Urinary bladder (tissue), 3 donors: ENCODE measurements around the genes RABGEF1, TMEM248 and SBDS.

GRCh38 chr7:66535619-66536573, 92.8 kb upstream of the KCTD7 start:
- PRO-cap = no peak
- RAMPAGE, long total RNA = no peak

GRCh38 chr7:66737687-66738251, 2.8 kb upstream of the RABGEF1 start:
- PRO-cap = no peak
- RAMPAGE, long total RNA = no peak

DNA sequence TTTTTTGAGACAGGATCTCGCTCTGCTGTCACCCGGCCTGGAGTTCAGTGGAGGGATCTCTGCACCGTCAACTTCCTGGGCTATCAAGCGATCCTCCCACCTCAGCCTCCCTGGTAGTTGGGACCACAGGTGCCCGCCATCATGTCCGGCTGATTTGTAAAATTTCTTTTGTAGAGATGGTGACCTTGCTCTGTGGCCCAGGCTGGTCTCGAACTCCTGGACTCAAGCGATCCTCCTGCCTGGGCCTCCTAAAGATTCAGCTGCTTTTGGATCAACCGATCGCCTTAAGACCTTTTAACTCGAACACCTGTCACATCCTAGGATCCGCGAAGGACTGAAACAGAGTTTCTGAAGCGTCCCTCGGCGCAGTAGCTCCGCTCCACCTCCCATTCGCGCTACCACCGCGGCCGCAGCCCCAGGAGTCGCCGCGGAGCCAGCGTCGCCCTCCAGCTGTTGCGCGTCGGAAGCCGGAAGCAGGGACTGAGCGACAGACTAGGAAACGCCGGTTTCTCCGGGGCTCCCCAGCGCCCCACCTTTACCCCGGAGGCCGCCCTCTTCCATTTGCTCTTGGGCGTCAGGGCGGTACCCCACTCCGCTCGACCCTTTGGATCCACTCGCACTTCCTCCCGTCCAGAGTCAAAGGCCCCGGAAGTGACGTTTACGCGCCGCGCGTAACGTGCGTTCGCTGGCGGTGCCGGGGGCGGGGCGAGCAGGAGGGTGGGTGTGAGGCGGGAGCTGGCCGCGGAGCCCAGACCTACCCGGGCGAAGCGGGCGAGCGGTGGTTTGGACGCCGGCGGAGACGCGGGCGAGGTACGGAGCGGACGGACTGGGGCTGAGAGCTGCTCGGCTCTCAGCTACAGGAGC, at the start of gene RABGEF1:
Gene RABGEF1, plus strand, starts transcription at position 751 of the 864 bp plus-strand sequence.
- PRO-cap = bidirectional peak, plus-strand start at position 712 of the sequence, minus-strand start at position 606 of the sequence
- RAMPAGE, long total RNA = start-site peak on the minus strand centred at position 603 of the sequence, 71 bp wide, 183 and 101 reads in 2 replicates

DNA sequence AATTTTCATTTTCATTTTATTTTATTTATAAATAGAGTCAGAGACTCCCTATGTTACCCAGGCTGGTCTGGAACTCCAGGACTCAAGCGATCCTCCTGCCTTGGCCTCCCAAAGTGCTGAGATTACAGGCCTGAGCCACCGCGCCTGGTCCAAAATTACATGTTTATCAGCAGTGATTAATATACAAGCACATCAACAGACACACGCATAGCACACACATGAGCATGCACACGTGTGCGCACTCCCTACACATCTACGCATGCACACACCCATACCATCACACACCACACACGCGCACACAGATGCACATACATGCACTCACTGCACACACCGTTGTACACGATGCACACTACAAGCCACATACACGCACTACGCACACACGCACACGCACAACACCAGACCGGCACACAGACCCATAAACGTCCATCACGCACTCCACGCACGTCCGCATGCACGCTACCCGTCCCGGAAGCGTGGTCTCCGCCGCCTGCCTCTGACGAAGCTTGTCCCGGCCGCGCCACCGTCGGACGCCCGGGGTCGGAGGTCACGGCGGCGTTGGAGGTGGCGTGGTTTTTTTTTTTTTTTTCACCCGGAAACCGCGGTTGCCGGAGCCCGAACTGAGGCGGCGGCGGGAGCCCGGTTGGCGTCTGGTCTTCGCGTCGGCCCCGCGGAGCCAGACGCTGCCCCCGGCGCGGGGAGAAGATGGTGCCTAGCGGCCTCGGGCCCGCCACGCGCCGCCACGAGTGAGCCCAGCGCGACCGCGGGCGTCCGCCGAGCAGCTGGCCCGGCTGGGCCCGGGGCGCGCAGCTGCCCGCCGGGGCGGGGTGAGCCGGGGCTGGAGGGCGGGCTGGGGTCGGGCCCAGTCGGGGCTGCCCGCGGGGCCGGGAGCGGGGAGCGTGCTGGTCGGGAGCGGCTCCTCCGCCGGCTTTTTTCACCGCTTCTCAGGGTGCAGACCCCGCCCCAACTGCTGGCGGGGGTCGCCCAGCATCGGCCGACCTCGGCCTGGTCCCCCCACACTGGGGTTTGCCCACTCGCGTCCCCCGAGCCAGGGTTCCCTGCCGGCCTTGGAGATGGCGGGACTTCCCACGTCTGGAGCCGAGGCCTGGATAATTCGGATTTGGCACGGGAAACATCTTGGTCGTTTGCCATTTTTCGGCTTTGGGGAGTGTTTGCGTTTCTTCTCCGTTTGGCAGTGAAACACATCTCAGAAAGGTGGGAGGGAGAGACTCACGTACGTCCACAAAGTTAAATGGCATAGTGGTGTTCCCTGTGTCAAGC, at the start of gene TMEM248:
Gene TMEM248, plus strand, starts transcription at position 588 of the 1,278 bp plus-strand sequence.
- PRO-cap = bidirectional peak, plus-strand start at position 594 of the sequence, minus-strand start at position 495 of the sequence
- RAMPAGE, long total RNA = no peak

- PRO-cap = no peak
- RAMPAGE, long total RNA = no peak
Measured at GRCh38 chr7:66959416-66960100, 35.8 kb downstream of the SBDS start.

GRCh38 chr7:66970553-66970752, 24.9 kb downstream of the SBDS start:
- PRO-cap = no peak
- RAMPAGE, long total RNA = no peak

- PRO-cap = no peak
- RAMPAGE, long total RNA = no peak
Measured at GRCh38 chr7:66986228-66986890, 9.0 kb downstream of the SBDS start.

DNA sequence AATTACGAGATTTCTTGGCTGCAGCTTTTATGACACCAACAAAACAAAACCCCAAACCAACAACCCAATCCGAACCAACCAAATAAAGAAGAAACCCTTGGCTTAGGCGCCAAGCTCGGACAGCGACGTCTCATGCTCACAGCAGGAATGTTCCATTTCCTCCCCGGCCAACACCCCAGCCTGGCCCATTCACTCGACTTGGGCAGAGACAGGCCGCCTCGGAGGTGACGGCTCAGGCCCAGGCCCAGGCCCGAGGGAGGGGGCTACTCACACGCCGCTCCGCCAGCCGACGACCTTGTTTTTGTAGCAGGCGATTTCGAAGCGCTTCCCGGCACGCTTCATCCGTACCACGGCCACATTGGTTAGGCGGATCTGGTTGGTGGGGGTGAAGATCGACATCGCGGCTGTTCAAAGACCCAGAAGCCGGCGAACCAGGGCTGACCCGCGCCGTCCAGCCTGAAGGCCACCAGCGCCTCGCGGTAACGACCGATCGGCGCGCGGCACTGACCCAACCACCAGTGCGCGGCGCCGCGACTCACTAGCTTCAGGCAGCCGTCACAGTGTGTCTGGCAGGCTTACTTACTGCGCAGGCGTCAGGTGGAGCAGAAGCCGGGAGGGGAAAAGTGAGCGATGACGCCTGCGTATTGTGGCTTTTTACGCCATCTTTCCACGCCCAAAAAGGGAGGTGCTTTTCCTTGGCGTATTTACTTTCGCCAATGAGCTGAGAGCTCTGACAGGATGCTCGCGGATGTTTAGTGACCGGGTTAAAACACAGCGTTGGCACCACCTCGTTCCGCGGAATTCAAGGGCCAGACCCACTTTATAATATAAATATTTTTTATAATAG, at the start of gene SBDS:
Gene SBDS, minus strand, starts transcription at position 568 of the 847 bp plus-strand sequence.
- PRO-cap = unidirectional peak, plus-strand start at position 156 of the sequence; bidirectional peak, plus-strand start at position 767 of the sequence, minus-strand start at position 568 of the sequence
- RAMPAGE, long total RNA = start-site peak on the minus strand centred at position 538 of the sequence, 124 bp wide, 2,229 and 1,808 reads in 2 replicates

DNA sequence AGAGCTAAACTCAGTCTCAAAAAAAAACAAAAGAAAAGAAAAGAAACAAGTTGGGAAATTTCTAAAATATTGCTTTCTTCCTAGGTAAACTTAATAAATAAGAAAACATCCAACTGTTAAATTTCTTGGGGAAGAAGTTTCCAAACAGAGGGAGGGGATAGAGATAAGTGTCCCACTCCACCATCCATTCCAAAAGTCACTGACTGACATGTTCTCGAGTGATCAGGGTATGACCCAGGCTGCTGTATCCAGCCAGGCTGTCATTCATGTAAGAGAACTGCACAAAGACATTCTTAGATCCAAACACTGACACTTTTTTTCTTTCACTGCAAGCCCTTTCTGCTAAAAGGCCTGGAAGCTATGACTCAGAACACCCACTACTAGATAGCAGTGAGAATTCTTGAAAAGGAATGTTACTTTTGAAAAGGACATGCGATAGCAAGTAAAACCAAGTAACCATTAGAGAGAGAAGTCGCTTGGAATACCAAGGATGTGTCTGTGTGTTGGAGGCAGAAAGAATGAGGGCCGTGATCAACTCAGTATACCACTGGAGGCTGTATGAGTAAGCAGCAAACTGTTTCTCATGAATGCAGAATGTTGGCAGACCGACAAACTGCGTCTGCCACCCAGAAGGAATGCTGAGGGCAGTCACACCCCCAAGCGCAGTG, 660.9 kb downstream of the SPDYE21 start:
- PRO-cap = no peak
- RAMPAGE, long total RNA = no peak

GRCh38 chr7:68422384-68422710, 1145.6 kb downstream of the SPDYE21 start:
- PRO-cap = unidirectional peak, plus-strand start at chr7:68422484
- RAMPAGE, long total RNA = no peak

DNA sequence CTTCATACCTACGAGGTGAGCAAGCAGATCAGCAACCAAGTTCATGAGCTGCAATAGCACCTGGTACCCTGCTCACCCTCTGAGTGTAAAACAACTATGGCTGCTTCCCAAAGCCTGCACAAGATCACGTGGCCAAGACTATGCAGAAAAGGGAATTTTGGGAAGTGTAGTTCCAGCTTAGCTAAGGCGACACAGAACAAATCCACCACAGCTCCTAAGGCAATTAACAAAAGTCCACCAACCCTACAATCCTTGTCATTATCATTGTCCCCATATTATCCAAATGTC, 95.9 kb upstream of the AUTS2 start:
- PRO-cap = no peak
- RAMPAGE, long total RNA = no peak

DNA sequence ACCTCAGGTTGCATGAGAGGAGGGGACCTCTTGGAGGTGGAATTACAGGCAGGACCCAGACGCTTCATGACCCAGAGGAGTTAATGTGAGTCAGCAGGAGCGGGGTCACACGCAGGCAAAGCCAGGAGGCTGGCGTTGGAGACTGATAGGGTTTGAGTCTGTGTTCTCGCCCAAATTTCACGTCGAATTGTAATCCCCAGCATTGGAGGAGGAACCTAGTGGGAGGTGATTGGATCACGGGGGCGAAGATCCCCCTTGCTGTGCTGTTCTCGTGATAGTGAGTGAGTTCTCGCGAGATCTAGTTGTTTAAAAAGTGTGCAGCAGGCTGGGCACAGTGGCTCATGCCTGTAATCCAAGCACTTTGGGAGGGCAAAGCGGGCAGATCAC, 63.7 kb upstream of the AUTS2 start:
- PRO-cap = no peak
- RAMPAGE, long total RNA = no peak

GRCh38 chr7:69617931-69618567, 19.8 kb downstream of the AUTS2 start:
- PRO-cap = no peak
- RAMPAGE, long total RNA = no peak

DNA sequence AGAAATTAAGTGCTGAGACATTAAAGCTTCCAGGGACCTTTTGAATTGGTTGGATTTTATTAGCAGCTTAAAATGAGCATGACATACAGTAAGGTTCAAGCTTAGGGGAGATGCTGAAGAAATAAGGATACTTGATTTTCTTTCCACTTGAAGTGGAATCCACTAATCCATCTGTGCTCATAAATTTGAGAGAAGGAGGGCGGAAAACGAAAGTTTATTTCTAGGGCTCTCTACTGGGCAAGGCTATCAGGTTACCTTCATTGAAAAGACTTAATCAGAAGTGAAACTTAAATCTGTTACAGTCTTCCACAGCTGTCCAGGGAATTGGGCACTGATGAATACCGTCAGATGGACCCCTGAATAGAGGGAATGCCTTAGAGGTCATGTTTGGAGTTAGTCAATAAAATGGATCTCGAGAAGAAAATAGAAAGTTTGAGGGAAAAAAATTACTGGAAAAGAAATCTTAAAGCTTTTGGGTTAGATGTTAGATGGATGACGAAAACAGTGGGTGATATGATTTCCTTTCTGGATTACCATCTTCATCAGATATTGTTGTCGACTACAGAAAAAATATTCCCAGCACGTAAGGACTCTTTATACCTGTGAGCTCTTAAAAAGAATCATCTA, 21.9 kb downstream of the AUTS2 start:
- PRO-cap = no peak
- RAMPAGE, long total RNA = no peak

DNA sequence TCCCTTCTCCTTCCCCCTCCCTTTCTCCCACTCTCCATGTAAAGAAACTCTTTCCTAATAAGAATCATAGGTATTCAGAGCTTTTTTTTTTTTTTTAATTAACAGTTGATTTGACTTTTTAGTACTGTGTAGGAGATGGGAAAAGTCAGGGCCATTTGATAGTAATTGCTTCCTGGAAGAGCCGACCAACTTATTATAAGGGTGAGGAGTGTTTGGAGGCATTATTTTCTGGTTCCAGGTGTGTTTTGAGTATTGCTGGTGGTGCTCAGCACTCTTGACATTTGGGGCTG, 63.8 kb downstream of the AUTS2 start:
- PRO-cap = no peak
- RAMPAGE, long total RNA = no peak

GRCh38 chr7:69721631-69722037, 123.4 kb downstream of the AUTS2 start:
- PRO-cap = no peak
- RAMPAGE, long total RNA = no peak

GRCh38 chr7:69941141-69941816, 343.0 kb downstream of the AUTS2 start:
- PRO-cap = no peak
- RAMPAGE, long total RNA = no peak

- PRO-cap = no peak
- RAMPAGE, long total RNA = no peak
Measured at GRCh38 chr7:70152051-70152567, 553.8 kb downstream of the AUTS2 start.

DNA sequence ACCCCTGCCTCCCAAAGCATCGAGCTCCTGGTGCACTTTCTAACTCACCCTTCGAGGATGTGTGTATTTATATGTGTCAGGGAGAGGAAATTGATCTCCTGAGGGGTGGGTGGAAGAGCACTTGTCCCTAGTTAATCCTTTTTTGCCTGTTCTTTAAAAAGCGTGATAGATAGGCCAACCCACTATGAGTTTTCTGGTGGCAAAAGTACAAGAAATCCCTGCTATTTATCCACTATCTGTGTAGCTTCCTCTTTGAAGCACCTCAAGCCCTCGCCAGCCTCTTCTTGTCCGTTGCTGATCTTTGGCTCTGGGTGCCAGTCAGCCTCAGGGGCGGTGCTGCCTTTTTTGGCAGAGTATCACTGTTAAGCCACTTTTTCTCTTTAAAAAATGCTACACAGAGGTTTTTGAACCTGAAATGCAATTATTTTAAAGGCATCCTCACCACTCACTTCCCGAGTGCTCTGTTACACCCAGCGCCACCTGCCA, 414.5 kb upstream of the GALNT17 start:
- PRO-cap = no peak
- RAMPAGE, long total RNA = no peak

GRCh38 chr7:70810640-70811130, 321.3 kb upstream of the GALNT17 start:
- PRO-cap = no peak
- RAMPAGE, long total RNA = no peak